Mesenchymal stem cell of Wharton's jelly (primary cell): ENCODE measurements around a stretch of chr1.

GRCh38 chr1:211228912-211229345, 30.2 kb upstream of the RCOR3 start:
- CAGE, long polyA plus RNA, result no peak

GRCh38 chr1:211259633-211260208, 555 bp downstream of the RCOR3 start:
- CAGE, long polyA plus RNA, result no peak

GRCh38 chr1:211415988-211416690, 75.8 kb downstream of the RD3 start:
- CAGE, long polyA plus RNA, result no peak

DNA sequence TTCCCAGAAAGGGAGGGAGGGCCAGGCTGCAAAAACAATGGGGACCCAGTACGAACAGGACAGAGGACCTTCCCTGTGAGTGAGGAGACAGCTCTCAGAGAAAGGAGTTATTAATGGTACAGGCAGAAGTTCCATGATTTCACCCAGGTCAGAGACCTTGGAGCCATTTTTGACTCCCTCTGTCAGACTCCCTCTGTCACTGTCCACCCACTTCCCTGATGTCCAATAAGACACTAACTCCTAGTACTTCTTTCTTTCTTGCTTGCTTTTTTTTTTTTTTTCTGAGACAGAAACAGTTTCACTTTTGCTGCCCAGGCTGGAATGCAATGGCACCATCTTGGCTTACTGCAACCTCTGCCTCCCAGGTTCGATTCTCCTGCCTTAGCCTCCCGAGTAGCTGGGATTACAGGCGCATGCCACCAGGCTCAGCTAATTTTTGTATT, 28.5 kb upstream of the SLC30A1 start:
- CAGE, long polyA plus RNA, result no peak

DNA sequence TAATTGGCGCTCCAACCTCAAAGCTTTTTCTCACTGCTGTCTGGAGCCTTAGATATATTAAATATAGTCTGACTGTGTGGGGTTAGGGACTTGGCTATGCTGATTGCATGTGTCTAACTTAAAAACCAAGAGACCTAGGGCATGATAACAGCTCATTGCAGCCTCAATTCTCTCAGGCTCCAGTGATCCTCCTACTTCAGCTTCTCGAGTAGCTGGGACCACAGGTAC, 64.8 kb upstream of the NEK2 start:
- CAGE, long polyA plus RNA, result no peak

DNA sequence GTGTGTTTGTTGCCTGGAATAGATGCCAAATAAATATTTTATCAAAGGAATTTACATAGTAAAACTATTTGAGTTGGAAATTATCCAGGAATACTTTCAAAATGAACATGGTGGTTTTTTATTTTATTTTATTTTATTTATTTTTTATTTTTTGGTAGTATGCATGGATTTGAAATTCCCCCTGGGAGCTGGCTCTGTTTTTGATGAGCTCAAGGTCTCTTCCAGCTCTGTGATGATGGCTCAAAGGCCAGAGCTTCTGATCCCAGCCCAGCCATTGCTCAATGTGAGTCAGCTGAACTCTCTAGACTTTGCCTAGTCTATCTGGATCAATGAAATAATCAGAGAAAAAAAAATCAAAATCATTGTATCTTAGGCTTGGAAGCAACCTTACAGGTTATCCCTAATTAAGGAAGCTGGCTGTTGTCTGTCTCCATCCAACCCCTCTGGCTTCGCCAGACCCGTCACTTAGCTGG, 90.0 kb upstream of the LPGAT1 start:
- CAGE, long polyA plus RNA, result no peak

DNA sequence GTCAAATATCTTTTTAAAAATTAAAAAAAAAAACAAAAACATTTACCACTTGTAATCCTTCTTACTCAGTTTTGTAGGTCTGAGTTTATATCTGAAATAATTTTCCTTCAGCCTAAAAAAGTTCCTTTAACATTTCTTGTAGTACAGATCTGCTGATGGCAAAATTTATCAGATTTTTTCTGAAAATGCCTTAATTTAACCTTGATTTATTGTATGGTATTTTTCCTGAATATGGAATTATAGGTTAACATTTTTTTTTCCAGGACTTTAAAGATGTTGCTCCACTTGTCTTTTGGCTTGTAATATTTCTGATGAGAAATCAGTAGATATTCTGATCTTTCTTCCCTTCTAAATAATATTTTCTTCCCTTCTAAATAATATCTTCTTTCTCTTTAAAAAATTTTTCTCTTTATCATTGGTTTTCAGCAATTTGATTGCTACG, 77.3 kb downstream of the INTS7 start:
- CAGE, long polyA plus RNA, result no peak

DNA sequence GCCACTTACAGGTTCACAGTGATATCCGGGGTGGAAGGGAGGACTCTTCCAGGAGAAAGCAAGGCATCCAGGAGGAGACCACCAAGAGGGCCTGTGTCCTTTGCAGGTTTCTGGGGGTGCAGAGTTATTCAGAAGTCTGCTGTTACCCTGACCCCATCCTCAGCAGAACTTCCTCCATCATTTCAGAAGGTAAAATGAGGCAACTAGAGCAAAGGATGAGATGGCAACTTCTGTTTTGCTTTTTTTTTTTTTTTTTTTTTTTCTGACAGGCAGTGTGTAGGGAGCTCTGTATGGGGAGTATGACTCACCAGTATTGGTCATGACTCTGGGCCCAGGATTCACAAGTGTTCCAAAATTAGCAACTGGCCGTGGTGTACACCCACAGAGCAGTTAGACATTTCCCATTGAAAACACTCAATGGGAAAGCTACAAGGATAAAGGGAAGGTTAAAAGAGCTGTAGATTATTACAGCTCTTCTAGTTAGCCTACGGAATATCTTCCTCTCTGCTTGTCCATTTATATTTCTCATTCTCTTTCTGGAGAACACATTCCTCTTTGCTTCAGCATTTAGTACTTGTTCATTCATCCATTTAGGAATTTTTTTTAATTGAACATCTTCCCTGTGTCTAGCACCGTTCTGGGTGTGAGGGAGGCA, 50.6 kb upstream of the PPP2R5A start:
- CAGE, long polyA plus RNA, result no peak

- CAGE, long polyA plus RNA, result no peak
Observed at GRCh38 chr1:212238634-212239019, 46.6 kb upstream of the PPP2R5A start.

DNA sequence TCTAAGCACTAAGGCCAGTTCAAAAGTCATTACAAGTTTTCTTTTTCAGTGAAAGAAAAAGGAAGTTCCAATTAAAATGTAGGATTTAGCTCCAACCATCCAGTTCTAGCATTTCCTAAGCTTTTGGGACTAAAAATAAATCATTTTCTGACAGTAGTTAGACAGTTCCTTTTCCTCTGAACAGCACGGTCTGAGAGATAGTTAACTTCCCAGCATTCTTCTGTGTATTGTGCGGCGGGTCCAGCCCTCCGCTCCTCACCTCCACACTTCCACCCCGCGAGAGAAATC, 38.2 kb upstream of the PPP2R5A start:
- CAGE, long polyA plus RNA, result no peak

DNA sequence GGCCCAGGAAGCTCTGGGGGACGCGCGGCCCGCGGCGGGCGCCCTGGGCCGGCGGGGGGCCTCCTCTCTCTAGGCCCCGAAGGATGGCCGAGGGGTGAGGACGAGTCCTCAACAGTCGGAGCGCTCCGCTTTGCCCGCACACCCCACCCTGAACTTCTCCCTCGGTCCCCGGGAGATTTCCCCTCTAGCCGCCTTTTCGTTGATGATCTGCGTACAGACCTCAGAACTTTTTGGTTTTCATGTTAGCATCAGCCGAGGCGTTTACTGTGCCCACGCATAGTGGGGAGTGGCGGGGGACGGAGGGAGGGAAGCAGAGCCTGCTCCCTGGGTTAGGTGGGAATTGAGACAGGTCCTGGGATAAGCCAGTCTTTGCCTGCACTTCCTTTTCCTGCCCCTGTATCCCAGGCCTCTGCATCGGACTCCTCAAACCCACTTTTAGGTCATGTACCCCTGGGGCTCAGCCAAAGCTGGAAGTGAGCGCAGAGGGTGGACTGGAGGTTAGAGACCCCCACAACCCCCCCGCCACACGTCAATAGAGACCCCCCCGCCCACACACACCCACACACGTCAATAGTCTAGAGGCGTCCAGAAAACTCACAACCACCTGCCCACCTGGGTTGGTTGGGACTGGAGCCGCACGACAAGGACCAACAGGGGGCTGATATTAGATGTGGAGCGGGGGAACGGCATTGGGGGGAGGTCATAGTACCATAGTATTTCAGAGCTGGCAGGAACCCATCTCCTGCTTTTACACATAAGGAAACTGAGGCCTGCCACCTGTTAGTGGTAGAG, 680 bp downstream of the NENF start:
- CAGE, long polyA plus RNA, result no peak

DNA sequence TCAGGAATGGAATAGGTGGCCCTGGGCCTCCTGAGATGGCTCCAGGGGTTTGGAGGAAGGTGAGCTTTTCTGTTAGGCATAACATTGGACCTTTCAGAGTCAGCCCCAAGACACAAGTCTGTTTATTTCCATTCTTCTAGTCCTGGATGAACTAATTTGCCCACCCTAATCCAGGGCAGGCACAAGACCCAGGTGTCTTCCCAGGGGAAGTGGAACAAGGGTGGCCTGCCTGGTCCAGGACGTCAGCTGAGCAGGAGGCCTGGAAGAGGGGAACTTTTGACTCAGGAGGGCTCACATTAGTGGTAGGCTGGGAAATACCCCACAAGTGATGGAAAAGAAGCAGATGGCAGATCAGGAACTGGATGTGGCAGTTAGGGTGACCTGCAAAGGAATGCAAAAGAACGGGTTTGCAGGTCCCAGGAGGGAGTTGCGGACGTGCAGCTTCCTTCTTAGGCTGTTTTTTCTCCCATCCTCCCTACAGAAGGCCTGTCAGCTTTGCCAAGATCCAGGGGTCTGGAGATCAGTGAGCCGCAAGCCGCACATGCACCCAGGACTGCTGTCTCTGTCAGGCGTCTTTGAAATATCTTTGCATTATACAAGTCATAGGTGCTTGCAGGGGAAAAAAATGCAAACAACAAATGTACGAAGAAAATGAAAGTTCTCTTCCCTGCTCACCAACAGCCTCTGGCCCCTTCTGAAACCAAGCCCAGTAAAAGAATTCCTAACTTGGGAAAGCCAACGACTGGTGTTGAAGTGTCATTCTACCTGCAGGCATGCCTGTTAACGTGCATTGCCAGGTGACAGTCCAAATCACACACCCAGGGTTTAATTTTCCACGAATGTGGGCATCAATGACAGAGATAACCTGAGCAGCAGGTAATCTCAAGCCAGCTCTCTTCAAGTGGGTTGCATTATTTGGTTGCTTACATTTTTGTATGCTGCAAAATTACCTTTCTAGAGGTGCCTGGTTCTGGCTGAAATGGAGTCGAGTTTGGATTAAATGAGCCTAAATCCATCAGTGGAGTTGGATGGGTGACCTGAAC, 34.3 kb downstream of the NENF start:
- CAGE, long polyA plus RNA, result no peak

DNA sequence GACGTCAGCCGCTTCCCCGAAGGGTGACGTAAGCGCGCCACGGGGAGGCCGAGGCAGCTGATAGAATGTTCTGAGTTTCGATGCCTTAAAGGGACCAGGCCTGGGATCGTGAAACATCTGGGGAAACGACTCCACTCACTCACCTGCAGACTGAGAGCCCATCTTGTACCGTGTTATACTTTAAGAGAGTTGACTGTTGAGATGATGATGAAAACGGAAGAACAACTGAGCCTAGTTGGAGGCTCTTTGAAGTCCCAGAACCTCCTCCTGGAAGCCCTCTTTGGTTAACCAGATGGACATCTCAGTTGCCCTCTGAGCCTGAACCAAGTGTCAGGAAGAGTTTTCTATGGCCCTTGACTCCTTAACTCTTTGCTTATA, 49.5 kb upstream of the ATF3 start:
- CAGE, long polyA plus RNA, result no peak

GRCh38 chr1:212567683-212568100, 40.9 kb upstream of the ATF3 start:
- CAGE, long polyA plus RNA, result no peak

GRCh38 chr1:212700604-212700820, 872 bp upstream of the BATF3 start:
- CAGE, long polyA plus RNA, result no peak

GRCh38 chr1:212798620-212799461, 7.1 kb downstream of the TATDN3 start:
- CAGE, long polyA plus RNA, result no peak

GRCh38 chr1:212914156-212914455, 36.2 kb upstream of the VASH2 start:
- CAGE, long polyA plus RNA, result no peak

DNA sequence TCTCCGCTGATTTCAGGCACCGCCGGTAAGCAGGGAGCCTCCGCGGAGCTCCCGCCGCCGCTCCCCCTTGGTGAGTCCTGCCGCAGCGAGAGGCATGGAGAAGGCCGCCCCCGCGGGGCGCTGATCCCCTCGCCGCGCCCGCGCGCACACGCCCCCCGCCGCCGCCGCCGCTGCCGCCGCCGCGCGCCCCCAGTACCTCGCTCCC, 884 bp downstream of the VASH2 start:
- CAGE, long polyA plus RNA, result no peak

DNA sequence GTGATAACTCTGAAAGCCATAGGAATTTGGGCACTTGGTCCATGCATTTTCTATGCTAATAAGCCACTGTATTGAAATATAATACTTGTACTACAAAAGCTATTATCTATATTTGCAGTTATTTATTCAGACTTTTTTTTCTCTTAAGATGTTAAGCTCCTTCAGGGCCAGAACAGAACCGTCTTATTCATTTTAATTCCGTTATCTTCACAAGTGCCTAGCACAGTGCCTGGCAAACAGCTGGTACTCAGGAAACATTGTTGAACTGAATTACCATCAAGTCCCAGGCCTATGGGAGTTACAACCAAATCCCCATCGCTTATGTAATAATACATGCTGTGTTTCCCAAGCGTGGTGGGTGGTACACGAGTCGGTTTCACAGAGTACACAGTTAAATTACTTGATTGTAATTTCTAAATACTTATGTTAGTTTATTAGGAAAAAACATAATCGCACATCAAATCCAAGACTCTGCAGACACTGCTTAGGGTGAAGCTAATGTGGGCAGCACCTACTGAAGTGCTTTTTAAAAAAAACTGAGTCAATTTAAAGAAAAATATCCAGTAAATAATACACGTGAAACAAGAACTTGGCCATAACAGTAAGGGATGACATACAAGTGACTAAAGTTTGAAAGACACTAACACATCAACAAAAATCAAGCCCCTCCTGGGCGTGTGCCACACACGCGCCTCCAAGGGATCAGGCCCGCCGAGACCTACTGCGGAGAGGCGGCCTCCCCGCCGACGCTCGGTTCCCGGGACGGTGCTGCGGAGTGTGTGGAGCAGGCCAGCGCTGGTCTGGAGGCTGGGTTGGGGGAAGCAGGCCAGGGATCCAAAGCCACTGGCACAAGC, 936 bp downstream of the ANGEL2 start:
- CAGE, long polyA plus RNA, result no peak

DNA sequence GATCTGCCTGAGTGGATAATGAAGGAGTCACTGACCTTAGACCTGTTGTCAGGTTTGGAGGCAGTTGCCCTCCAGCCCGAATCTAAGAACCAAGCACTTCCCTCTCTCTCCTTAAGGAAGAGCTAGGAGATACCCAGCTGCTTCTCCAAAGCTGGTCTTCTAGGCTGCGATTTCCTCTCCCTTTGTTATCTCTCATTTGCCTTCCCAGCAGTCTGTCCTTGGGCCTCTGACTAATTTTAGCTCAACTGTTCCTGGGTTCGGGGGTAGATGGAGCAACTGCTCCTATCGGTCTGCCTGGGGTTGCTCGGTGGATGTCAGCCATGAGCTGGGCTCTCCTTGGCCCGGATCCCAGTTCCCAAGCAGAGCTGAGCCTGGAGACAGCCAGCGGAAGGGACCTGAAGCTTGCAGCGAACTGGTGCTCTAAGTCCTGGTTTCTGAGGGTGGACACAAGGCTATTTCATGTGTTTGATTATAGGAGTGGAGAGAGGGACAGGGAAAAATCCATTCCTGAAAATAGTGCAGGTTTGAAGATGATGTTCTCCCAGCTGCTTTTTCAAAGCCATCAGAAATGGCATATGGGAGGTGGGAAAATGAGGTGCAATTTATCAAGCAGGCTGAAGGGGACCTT, 423.0 kb downstream of the RPS6KC1 start:
- CAGE, long polyA plus RNA, result no peak